Temporal lobe (tissue), 2 donors: Measurements from ENCODE around the gene EFCAB6.

GRCh38 chr22:43038301-43038788 lies 23.4 kb upstream of the PACSIN2 start:
- RAMPAGE, long total RNA = no peak

GRCh38 chr22:43128143-43128597 lies 15.0 kb downstream of the MCAT start:
- RAMPAGE, long total RNA = no peak

- RAMPAGE, long total RNA = no peak
These were observed 2.4 kb downstream of the TSPO start for GRCh38 chr22:43153694-43154142.

DNA sequence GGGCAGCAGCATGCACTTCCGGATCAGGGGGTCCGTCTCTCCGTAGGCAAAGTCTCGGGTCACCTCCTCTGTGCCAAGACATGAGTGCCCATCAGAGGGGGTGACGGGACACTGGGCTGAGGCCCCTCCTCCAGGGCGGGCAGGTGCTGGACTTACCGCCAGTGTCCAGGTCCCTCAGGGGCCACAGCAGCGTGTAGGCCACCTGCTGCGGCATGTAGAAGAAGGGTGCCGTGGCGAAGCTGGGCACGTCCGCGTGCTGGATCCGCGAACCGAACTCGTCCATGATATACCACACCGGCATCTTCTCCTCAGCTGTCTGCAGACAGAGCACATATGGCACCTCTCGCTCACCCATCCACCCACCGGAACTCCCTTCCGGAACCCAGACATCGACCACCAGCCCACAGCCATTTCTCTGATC lies 7.2 kb downstream of the TTLL12 start:
- RAMPAGE, long total RNA = no peak

DNA sequence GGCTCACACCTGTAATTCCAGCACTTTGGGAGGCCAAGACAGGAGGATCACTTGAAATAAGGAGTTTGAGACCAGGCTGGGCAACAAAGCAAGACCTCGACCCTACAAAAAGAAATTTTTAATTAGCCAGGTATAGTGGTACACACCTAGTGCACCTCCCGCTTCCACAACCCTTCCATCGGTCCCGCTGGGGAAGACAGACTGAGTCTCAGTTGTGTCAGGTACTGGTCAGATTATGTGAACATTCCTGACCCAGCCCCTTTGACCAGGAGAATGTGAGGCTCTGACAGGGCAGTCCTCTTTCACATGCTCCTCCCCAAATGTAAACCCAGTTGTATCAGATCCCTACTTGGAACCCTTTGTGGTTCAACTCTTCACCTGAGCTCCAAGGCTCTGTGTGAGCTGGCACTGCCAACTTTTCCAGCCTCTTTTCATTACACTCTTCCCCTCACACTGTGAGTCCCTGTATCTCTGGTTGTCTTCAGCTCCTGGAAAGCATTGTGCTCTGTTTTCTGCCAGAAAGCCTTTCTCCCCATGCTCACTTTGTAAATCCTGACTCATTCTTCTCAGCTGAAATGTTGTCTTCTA lies 1.9 kb upstream of the TTLL12 start:
- RAMPAGE, long total RNA = no peak

GRCh38 chr22:43237148-43237797 lies 50.3 kb upstream of the TTLL12 start:
- RAMPAGE, long total RNA = no peak

GRCh38 chr22:43263414-43264608 lies 76.9 kb upstream of the TTLL12 start:
- RAMPAGE, long total RNA = no peak

GRCh38 chr22:43272177-43272739 lies 70.9 kb downstream of the SCUBE1 start:
- RAMPAGE, long total RNA = no peak

- RAMPAGE, long total RNA = no peak
These were observed 70.4 kb downstream of the SCUBE1 start for GRCh38 chr22:43272750-43273213.

- RAMPAGE, long total RNA = no peak
These were observed 20.7 kb upstream of the MPPED1 start for GRCh38 chr22:43390908-43391775.

DNA sequence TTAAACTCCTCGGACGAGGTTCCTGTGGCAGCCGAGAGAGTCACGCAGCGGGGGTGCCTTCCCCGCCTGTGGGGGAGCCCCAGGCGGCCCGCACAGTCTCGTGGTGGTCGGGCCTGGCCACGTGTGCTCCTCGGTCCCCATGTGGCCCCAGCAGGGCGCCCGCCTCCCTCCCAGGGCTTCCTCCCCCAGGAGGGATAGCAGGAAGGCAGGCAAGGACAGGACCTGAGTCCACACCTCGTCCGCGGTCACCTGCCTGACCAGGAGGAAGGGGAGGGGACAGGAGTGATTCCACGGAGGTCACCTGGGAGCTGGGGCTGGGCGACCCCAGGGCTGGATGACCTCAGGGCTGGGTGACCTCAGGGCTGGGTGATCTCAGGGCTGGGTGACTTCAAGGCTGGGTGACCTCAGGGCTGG lies 12.1 kb upstream of the MPPED1 start:
- RAMPAGE, long total RNA = no peak

DNA sequence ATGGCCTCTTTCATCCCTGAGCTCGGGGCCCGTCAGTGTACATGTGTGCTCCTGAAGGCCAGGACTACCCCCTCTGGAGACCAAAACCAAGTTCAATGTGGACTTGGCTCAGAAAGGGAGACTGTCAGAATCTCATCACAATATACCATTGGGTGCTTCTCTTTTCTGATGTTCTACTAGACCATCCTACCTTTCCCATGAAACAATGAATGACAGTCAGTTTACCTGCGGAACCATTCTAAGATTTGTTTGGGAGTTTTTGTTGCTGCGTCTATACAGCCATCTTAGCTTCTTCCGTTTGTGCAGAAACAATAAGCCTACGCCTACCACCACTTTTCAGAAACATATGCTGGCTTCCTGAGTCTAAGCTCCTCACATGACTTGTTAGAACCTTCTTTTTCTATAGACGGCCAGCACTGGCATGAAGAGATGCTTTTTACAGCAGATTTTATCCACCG lies 127.7 kb downstream of the EFCAB6 start:
- RAMPAGE, long total RNA = no peak

DNA sequence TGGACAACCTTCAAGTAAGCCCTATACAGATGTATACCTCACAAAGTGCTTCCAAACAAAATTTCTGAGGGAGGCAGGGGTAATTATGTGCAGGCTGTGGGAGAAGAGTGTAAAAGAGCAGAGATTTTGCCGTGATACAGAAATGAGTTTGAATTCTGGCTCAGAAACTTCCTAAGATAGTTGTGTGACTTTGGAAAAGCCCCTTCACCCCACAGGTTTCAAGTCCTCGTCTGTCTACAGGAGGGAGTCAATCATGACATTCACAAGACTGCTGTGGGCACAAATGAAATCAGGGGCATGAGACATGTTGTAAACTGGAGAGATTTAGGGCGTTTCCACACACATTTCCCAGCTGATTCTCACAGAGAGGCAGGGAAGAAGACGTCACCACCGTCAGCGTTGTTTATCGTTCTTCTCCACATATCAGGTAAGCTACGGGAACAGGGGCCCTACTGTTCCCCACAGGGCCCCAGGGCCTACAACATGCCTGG lies 554 bp downstream of the EFCAB6 start:
- RAMPAGE, long total RNA = no peak

- RAMPAGE, long total RNA = no peak
These were observed at the start of gene EFCAB6 for GRCh38 chr22:43811997-43812815. EFCAB6 (minus strand) TSS chr22:43812305.

GRCh38 chr22:43829001-43829745 lies 17.1 kb upstream of the EFCAB6 start:
- RAMPAGE, long total RNA = no peak

DNA sequence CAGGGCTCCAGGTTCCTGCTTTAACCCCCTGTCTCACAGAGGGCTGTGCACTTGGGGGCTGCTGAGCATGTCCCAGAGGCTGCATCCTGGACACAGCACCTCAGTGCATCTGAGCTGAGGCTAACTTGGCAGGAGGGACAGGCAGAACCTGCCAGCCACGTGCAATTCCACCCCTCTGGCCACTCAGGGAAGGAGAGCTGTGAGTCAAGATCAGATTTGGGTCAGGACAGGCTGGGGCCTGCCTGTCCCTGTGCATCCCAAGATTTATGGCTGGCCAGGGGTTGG lies 2.4 kb downstream of the PNPLA3 start:
- RAMPAGE, long total RNA = no peak

GRCh38 chr22:44011952-44012606 lies 12.0 kb upstream of the PARVB start:
- RAMPAGE, long total RNA = no peak

DNA sequence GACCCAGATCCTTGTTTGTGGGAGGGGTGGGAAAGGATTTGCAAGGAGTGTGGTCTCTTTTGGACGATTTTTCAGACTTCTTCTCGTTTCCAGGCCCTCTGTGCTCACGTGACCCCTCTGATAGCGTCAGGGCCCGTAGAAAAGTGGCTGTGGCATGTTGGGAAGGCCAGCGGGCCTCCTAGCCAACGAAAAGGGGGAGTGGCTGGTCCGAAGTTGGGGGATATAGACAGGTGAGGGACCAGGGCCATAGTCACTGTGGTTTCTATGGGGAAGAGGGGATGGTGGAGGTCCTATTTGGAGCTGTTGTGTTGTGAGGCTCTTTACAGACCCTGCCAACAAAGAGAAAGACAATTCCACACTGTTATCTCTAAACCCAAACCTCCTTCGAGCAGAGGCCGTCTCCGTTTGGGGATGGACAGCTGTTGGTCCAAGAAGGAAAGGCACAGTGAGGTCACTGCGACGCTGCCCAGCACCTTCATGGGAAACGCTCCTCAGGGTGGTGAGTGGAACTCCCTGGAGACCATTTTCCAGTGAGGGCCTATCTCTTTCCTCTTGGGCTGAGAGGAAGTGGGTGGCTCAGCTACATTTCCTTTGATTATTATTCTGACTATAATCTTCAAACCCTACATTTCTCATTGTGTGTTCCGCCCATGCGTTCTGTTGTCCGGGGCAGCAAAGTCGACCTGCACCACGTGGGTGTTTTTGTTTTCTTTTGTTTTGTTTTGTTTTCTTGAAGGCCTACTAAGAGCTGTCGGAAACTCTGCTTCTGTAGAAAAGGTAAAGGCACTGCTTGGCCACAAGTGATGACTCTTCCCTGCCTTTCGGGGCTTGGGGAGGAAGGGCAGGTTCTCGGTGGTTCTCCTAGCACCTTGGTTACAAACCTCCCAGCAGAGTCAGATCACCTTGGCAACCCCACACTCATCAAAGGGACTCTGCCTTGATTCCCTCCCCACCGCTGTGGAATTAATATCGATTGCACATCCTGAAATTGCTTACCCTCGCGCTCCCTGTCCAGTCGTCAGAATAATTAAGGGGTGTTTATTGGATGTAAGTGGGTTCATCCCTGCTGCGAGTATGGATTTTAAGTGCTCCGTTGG lies 7.0 kb downstream of the PARVB start:
- RAMPAGE, long total RNA = no peak

DNA sequence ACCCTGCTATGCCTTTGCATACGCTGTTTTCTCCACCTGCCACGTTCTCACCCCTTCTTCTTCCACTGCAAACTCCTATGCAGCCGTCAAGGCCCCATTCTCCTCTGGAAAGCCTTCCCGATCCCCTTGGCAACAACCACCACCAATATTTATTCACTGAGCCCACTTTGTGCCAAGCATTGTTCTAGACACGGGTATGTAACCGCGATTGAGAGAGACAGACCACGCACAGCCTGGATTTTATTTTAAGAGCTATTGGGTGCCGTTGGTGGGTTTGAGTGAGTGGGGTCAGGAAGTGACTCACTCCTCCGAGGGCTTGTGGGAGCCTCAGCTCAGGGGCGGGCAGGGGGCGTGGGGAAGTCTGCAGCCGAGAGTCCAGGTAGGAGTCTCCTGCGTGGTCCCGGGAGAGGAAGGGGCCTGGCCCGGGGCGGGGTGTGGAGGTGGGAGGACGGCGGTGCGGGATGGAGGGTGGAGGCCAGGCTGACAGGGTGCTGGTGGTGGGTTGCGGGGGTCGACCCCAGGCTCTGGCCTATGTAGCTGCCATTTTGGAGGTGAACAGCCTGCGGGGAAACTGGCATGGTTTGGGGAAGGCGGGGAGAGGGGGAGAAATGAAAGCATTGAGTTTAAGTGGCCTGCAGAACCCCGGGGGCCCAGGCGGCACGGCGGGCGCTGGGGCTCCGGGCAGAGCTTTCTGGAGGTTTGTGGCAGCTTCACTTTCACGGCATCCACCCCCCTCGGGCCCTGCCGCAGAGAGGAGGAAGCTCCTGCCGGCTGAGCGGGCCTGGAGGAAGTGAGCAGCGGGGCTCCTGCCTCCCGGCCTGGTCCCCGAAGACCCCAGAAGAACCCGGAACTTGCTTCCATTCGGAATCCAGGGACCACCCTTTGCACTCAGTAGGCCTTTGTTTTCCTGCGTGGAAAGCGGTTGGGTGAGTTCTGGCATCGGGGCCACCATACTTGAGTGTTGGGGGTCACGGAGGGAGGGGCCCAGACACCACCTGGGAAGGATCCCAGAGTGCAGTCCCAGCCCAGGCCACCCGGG lies 586 bp downstream of the PARVG start:
- RAMPAGE, long total RNA = no peak

GRCh38 chr22:44444411-44444785 lies 53.6 kb downstream of the RTL6 start:
- RAMPAGE, long total RNA = no peak